Right cardiac atrium (tissue), 1 donor: ENCODE measurements around the genes SUSD4 and NVL.

- PRO-cap: no peak
Observed at GRCh38 chr1:223041480-223041976, 101.5 kb downstream of the TLR5 start.

DNA sequence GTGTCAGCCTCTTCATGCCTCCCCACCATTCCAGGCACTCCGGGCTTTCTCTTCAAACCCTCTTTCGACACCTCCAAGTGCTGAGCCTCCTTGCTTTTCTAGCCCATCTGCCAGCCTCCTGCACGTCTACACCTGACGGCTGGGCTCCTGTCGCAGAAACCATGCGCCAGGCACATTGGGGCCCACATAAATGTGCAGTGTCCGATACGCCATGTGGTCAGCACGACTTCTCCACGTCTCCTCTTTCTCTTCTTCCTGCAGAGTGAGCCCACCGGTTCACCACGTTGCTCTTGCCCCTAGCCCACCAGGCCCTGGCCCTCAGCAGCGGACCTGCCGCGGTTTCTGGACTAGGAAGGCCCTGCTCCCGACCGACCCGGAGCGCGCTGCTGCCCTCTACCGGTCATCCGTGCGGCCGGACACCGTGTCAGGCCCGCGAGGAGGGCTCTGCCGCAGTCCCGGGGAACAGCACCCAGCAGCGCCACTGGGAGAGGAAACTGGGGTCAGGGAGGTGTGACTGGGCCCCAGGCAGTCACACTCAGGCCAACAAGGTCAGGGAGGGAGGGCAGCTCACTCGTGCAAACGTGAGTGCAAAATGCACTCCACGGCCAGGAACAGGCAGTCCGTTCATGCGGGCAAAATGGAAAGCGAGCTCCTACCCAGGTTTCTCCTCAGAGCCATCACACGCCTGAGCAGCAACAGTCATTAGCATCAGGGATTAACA lies 13.8 kb downstream of the TLR5 start:
- PRO-cap: no peak

- PRO-cap: no peak
Observed at GRCh38 chr1:223250229-223250825, 107.3 kb upstream of the TLR5 start.

- PRO-cap: bidirectional peak, plus-strand start at chr1:223364528, minus-strand start at chr1:223364114; unidirectional peak, plus-strand start at chr1:223364704
Observed at GRCh38 chr1:223363875-223364850, at the start of gene SUSD4. Gene SUSD4 (minus strand): TSS chr1:223364176.

- PRO-cap: no peak
Observed at GRCh38 chr1:223713459-223713908, 1.1 kb downstream of the CAPN2 start.

DNA sequence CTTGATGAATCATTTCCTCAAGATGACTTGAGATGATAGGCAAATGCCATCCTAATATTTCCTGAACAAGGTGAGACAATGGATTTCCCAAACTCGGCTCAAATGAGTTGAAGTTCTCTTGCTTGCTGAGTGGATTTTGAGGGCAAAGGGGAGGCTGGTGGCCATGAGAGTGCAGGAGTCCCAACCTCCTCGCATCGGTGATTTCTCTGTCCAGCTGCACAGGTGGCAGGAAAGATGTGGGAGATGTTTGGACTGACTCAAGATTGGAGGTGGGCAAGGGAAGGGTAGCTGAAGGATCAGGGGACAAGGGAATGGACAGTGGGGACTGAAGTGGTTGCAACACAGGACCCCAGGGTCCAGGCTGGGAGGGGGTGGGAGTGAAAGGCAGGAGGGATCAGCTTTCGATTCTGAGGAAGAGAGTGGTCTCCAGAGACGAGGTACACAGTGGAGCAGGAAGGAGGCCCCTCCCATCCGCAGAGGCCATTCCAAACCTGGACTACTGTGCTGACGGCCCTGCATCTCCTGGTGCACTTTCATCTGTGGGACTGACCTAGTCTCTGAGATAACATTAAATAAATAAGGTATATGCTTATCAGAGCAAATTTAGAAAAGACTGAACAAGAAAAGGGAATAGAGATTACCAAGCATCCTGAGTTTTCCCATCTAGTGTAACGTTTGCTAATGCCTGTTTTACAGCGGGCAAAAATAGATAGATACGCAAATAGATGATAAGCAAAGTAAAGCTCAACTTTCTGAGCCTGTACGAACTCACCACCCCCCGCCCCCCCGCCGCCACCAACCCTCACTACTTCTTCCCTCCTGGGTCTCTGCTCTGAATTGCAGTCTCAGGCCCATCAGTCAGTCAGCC lies 64.1 kb downstream of the CAPN2 start:
- PRO-cap: no peak

GRCh38 chr1:223785694-223786289 lies 60.0 kb downstream of the TP53BP2 start:
- PRO-cap: no peak

DNA sequence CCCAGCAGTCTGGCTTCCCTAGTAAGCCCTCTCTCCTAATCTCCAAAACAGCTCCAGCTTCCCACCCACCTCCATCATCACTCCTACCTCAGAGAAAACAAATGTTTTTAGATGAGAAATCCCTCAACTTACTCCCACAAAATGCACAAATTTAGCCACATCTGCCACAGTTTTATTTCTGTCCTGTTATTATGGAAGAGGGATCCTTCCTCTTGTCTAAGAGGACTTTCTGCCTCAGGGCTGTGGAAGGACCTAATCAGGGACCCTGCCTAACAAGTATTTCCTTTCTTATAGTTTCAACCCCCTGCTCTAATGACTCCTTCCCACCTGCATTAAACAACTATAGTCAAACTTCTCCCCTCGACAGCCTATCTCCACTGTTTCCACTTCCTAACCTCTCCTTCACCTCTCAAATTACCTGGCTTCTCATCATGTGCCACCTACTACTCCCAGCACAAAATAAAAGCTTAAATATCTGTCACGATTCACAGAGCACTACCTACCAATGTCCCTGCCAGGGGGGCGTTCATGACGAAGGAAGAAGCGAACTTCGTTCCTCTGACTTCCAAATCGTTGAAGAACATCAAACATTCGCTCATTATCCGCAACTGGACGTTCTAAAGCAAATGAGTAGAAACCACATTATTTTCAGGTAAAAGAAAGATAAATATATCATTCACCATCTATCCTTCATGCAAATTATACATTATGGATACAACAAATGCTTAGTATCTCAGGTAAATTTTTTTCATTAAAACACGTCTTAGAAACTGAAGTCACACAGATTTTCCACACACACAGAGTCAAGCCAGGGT lies 31.8 kb downstream of the TP53BP2 start:
- PRO-cap: no peak

GRCh38 chr1:223991625-223992351 lies 122.1 kb upstream of the FBXO28 start:
- PRO-cap: no peak

GRCh38 chr1:224080122-224081081 lies 33.5 kb upstream of the FBXO28 start:
- PRO-cap: no peak

- PRO-cap: no peak
Observed at GRCh38 chr1:224168668-224169513, 14.1 kb upstream of the DEGS1 start.

DNA sequence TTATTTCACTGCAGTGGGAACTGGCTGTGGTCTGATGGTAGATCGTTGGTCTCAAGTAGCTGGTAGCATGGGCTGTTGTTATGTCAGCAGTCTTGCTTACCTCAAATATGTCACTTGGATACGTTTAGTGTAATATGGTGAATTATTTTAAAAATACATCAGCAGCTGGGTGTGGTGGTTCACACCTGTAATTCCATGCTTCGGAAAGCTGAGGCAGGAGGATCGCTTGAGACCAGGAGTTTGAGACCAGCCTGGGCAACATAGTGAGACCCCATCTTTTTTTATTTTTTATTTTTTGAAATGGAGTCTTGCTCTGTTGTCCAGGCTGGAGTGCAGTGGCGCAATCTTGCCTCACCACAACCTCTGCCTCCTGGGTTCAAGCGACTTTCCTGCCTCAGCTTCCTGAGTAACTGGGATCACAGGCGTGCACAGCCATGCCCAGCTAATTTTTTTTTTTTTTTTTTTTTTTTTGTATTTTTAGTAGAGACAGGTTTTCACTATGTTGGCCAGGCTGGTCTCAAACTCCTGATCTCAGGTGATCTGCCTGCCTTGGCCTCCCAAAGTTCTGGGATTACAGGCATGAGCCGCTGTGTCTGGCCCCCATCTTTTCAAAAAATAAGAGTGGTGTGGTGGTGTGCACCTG lies 10.6 kb downstream of the DEGS1 start:
- PRO-cap: no peak

GRCh38 chr1:224213203-224213959 lies 30.3 kb downstream of the DEGS1 start:
- PRO-cap: no peak

DNA sequence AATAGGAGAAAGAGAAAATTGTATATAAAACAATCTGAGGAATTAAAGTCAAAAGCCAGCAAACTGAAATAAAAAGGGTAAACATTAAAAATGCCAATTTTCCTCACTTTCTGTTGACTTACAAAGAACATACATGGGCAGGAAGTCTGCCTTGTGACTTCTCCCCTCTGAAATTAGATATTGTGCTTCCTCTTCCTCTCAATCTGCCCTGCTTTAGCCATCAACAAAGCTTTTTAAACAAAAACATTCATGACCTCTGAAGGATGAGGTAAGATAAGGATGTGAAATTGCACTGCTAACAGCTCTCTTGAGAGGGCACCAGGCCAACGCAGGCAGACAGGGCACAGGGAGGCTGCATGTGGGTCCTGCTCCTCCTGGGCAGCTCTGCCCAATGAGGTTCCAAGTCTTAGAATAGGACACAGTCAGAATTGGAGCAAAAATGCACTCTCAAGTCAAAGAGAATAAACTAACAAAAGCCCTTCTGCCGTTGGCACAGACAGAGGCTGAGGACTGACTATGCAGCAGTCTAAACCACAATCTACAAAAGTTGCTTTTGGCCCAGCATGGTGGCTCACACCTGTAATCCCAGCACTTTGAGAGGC lies 62.2 kb downstream of the DEGS1 start:
- PRO-cap: no peak

DNA sequence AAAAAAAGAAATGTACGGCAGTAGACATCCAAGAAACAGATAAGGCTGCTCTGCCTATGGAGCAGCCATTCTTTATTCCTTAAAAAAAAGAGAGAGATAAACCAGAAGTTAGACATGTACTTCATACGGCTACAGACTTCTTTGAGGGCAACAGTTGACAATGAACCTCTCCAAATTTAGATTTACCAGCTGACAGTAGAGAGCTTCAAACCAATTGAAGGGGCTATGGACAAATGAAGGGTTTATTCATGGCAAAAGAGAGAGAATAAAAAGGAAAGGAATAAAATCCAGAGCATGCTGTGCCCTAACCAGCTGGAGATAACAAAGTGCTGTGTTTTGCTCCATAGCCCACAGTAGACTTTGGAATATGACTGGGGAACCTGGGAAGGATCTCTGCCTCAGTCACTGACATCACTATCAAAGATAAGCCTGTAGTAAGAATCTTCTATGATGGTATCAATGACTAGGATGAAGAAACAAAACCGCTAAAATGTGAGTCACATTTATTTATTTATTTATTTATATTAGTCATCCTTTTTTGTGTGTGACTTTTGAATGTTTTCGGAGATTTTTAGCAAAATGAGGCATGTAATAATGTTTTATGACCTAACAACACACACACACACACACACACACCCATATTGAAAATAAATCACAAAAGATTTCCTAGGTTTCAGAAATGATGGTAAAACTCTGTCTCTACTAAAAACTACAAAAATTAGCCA lies 56.4 kb downstream of the NVL start:
- PRO-cap: no peak

DNA sequence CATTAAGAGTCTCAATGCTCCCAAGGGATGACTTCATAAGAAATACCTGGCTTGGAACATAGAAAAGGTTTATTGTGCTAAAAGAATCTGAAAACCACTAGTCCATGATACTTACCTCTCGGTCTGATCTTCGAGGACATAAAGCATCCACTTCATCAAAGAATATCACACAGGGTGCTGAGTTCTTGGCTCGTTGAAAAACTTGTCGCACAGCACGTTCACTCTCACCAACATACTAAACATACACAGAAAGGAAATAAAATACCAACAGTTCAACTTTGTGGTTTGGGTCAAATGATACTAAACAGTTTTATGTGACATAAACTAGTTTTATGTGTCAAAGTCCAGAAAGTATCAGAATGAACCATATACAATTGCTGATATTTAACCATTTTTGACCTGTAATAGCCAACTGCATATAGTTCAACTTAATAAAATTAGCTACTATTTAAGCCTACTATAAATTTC lies 54.7 kb downstream of the NVL start:
- PRO-cap: no peak

DNA sequence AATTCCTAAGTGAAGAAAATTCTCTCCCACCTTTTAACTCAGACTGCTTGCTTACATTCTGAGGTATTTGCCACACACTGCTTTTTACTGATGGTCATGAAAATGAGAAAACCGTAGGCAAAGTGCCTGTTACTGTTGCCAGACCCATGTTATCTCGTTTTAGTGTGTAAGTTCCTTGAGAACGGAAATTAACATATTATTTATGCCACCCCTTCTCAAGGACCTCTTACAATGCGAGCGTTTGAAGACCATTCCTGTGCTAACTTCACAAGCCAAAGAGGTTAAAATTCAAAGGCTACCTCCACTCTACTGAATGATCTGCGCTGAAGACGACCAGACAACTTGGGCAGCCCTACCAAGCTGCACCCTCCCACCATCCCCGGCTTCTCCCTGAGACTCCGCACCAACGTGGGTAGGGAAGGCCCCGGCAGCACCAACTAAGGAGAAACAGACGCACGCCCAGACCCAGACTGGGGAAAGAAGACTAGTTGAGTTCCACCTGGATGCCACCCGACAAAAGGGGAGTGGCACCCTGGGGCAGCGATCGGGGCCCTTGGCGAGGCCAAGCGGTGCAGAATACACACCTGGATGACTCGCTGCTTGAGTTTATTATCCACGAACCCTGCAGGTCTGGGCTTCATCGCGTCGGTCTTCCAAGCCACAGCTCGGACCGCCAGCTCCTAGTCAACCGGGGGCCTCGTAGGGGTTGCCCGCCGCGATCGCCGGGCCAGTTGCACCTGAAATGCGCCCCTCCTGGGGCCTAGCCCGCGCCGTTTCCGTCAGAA lies at the start of gene NVL:
TSS of gene NVL (minus strand) at position 686 of the 785 bp plus-strand sequence.
- PRO-cap: bidirectional peak, plus-strand start outside the sequence, minus-strand start at position 653 of the sequence

DNA sequence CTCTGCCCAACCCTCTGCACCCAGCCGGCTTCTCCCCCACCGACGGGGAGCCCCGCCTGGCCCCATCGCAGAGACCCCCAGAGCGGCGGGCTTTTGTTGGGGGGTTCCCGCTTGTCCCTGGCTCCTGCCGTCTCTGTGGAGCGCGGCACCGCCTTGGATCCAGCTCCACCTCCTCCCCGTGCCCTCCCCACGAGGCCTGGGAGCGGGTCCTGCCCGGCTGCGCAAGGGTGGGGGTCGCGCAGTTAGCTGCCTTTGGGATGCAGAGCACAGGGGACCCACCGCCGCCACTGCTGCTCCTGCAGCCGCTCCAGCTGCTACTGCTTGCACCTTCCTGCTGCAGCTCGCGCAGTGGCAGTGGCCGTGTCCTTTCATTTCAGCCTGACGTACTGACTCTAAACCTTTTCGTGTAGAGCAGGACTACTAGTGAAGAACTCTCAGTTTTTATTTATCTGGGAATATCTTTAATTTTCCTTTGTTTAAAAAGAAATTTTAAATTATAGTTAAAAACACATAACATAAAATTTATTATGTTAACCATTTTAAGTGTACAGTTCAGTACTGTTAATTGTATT lies 11.1 kb upstream of the NVL start:
- PRO-cap: no peak

GRCh38 chr1:224357767-224358460 lies 1.2 kb downstream of the CNIH4 start:
- PRO-cap: no peak

GRCh38 chr1:224358628-224359202 lies 2.0 kb downstream of the CNIH4 start:
- PRO-cap: no peak